Panc1 (cell line): ENCODE measurements around a stretch of chr10.

DNA sequence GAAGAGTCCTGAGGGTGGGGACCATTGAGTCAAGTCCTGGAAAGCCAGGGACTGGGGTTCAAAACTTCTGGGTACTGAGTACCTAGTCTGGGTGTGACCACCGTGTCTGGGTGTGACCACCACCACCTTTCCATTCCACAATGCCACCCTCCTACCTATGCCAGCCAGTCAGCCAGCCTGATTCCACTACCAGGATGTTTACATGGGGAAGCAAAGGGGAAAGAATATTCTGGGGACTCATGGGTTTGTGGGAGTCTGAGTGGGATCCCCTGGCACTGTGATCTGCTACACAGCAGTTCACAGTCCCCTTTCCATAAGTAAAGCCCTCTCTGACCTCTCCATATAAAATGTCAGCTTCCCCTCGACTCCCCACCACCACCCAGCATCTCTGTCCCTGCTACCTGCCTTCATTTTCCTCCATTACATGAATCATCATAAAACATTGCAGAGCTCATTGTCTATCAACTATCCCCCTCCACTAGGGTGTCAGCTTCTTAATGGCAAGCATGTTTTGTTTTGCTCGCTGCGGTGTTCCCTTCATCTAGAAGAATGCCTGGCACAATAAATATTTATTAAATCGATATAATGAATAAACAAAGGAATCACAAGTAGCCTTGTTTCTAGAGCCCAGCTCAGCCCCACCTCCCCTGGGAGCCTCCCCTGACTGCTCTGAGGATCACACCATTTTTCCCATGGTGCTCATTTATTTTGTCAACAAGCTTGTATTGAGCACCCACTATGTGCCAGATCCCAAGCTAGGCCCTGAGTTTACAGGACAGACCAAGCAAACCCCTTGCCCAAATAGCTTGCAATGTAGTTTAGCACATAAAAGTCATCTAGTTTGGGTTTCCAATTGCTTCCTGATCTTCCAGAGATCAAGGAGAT is 42.0 kb upstream of the GPAM start:
- RRBS, 2 experiments = no CpG with 5 or more reads among the region's 5 CpGs

- RRBS, 2 experiments = no CpG with 5 or more reads among the region's 6 CpGs
Observed at GRCh38 chr10:112361933-112362872, 11.7 kb upstream of the ACSL5 start.

GRCh38 chr10:112445649-112446645 is 767 bp downstream of the ZDHHC6 start:
- RRBS, 2 experiments = no CpG with 5 or more reads among the region's 16 CpGs

GRCh38 chr10:112460777-112461499 is 13.9 kb downstream of the VTI1A start:
- RRBS, 2 experiments = no CpG with 5 or more reads among the region's 3 CpGs

GRCh38 chr10:112526929-112527327 is 79.9 kb downstream of the VTI1A start:
- RRBS, 2 experiments = no CpG with 5 or more reads among the region's 10 CpGs

GRCh38 chr10:112577882-112578253 is 130.9 kb downstream of the VTI1A start:
- RRBS, 2 experiments = no CpG with 5 or more reads among the region's 8 CpGs

DNA sequence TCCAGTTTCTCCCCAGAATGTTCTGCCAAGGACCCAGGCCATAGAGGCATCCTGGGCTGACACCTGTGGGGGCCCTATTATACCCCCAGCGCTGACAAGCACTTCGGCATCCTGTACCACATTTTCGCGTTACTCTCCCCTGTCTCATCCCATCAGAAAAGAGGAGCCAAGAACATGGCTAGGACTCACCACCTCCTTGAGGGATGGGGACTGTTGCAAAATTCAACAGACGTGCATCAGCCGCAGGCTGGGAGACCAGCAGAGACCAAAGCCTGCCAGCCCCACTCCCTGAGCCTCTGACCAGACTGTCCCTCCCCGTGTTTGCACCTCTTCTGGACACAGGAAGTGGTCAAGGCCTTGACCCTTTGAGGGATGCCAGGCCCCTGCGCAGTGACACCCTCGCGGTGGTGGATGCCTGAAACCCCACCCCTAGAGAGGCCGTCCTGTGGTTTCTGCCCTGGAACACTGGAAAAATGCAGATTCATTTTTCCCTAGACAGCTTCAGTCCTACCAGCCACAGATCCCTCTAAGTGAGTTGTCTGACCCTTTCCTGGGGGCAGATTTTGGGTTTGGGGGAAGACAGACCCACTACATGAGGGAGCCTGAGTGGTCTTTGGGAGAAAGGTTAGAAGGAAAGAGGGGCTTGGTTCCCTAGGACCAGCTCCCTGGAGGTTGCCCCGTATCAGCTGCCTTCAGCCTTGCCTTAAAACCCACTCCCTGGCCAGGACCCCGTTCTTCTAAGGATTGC is 128.3 kb upstream of the TCF7L2 start:
- RRBS, 2 experiments = no CpG with 5 or more reads among the region's 13 CpGs

DNA sequence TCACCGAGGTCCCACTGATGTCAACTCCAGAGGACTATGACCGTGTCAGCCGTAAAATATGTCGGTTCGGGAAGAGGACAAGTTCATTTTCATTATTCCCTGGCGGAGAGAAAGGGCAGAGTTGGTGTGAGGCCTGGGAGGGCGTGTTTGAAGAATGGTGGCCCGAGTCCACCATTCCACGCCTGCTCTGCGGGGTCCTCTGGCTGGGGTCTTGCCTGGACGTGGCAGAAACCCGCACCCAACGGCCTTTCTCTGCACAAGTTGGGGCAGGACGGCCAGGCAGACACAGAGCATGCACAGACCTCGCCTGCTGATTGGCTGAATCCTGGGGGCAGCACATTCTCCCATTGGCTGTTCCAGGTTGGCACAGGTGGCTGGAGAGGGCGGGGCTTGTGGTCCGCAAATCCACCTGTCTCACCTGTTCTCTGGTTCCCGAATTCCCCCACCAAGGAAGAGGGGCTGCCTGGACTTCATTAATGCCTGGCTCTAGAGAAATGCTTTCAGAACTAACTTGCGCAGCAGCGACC is 105.0 kb upstream of the TCF7L2 start:
- RRBS, 2 experiments = no CpG with 5 or more reads among the region's 20 CpGs

GRCh38 chr10:112898835-112899790 is 50.9 kb upstream of the TCF7L2 start:
- RRBS, 2 experiments = no CpG with 5 or more reads among the region's 20 CpGs

- RRBS, 2 experiments = no CpG with 5 or more reads among the region's 8 CpGs
Observed at GRCh38 chr10:112959055-112960071, 9.3 kb downstream of the TCF7L2 start.

GRCh38 chr10:113027700-113028205 is 77.7 kb downstream of the TCF7L2 start:
- RRBS, 2 experiments = no CpG with 5 or more reads among the region's 9 CpGs

DNA sequence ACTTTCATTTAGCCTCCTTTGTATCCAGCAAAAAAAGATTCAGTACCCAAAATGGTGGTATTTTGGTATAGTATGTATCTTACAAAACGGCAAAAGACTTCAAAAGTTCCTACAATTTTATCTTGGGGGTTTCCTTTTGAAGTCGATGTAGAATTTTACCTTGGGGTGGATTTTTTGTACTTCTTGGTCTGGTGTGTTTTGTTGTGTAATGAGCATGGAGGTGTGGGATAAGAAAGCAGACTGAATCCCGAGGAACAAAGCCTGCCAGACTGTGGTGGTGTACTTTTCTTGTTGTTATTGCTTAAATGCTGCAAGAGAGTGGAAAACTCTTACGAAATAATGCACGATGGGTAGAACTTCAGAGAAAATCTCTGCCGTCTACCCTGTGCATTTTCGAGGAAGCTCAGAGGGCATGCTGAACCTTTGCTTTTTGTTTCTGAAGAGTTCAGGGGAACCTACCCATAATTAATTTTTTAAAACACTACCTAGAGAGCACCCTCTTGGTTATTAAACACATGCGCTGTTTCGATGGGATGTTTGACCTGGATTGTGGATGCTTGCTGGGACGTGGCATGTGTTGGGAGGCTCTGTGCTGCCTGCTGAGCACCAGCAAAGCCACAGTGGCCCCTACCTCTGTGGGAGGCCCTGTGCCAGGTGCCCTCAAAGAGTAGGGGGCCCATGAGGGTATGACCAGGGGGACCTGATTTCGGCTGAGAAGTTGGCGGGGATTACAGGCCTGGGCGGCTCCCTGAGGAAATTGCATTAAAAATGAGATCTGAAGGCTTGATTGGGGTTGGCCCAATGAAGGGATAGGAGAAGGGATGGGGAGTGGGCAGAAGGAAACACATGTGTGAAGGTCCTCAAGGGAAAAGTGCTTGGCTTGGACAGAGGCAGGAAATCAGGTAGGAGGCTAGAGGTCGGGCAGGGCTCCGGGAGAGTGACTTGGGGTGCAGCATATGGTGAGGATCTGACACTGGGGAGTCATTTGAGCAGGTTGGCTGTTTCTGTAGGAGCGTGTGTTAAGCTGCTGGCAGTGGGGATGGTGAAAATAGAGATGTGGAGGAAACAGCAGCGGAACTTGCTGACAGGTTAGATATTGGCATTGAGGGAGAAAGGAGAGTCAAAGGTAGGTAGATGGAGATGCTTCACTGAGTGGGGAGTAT is 94.2 kb downstream of the TCF7L2 start:
- RRBS, 2 experiments = no CpG with 5 or more reads among the region's 17 CpGs

GRCh38 chr10:113056722-113057137 is 106.7 kb downstream of the TCF7L2 start:
- RRBS, 2 experiments = no CpG with 5 or more reads among the region's 6 CpGs

- RRBS, 2 experiments = 9 to 62% methylated on average over 3 of the region's 22 CpGs
Observed at GRCh38 chr10:113057677-113059135, 108.2 kb downstream of the TCF7L2 start.

DNA sequence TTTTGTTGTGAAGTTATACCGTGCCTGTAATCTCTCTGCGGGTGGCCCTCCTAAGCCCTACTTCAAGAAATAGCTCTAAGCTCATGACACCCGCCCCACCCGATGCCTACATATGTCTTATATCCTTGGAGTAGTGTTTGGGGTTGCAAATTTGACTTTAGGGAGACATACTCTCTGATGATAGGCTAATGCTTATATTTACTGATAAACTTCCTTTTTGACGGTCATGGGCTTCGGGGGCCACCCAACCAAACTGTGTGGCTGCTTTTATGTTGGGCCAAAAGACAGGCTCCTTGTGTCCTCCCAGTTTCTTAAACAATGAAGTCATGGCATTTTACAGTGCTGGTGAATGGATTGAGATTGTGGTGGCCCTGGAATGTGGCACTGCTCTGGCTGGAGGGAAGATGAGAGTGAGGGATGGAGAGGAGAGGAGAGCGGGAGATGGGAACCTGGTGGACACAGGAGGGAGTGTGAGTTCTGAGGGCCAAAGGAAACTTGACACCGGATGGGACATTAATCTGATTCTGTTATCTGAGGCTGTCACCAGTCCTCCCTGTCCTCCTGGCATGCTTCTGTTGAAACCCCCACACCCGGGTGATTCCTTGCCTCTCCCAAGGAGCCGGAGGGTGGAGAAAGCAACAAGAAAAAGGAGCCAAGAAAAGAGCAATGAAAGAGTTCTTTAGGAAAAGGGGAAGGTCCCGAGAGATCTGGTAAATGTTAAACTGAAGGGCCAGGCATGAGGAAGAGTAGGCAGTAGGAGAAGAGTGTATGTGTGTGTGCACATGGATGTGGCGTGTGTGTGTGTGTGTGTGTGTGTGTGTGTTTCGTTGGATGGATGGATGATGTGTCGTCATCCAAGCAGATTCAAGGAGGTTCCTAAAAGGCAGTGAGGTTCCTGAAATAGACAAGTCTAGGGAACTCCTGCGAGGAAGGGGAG is 113.3 kb downstream of the TCF7L2 start:
- RRBS, 2 experiments = 73 to 77% methylated on average over 2 of the region's 15 CpGs

- RRBS, 2 experiments = no CpG with 5 or more reads among the region's 10 CpGs
Observed at GRCh38 chr10:113091597-113092445, 141.8 kb downstream of the TCF7L2 start.

DNA sequence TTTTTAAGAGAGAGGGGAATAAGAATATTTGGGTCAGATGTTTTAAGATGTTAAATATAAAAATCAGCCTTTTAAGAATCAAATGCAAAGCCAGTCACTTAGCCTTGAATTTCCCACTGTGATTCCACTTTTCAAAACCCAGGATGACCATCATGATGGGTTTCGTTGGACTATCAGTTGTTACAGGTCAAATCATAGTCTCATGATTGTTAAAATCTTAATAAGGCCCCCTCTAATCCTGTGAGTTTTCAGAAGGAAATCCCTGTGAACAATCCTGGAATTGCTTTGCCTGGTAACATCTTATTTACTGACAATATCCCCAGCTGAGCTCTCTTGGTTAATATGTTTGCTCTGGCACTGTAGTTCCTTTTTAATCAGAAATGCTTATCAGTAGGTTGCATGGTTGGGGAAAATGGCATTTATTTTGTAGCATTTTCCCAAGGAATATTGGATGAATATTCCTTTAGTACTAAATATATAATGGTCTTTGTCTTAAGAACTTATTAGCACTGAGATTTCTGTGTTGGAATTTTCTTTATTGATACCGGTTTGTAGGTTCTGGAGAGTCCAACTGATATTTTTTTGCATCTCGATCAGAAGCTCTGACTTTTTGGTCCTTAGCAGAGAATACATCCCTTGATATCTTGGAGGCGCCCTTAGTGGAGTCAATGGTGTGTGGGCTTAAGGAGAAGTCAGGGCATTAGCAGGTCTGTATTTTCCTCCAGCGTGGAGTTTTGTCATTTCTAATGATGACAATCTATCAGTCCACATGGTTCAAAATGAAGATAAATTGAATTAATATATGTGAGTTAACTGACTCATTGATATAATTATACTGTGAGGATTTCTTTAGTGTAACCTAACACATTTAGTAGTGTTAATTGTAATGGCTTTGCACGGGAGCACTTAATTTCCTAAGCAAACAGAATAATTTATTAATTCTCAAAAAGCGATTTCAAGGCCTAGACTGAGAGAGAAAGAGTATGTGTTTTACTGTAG is 164.1 kb downstream of the TCF7L2 start:
- RRBS, 2 experiments = no CpG with 5 or more reads among the region's 7 CpGs

DNA sequence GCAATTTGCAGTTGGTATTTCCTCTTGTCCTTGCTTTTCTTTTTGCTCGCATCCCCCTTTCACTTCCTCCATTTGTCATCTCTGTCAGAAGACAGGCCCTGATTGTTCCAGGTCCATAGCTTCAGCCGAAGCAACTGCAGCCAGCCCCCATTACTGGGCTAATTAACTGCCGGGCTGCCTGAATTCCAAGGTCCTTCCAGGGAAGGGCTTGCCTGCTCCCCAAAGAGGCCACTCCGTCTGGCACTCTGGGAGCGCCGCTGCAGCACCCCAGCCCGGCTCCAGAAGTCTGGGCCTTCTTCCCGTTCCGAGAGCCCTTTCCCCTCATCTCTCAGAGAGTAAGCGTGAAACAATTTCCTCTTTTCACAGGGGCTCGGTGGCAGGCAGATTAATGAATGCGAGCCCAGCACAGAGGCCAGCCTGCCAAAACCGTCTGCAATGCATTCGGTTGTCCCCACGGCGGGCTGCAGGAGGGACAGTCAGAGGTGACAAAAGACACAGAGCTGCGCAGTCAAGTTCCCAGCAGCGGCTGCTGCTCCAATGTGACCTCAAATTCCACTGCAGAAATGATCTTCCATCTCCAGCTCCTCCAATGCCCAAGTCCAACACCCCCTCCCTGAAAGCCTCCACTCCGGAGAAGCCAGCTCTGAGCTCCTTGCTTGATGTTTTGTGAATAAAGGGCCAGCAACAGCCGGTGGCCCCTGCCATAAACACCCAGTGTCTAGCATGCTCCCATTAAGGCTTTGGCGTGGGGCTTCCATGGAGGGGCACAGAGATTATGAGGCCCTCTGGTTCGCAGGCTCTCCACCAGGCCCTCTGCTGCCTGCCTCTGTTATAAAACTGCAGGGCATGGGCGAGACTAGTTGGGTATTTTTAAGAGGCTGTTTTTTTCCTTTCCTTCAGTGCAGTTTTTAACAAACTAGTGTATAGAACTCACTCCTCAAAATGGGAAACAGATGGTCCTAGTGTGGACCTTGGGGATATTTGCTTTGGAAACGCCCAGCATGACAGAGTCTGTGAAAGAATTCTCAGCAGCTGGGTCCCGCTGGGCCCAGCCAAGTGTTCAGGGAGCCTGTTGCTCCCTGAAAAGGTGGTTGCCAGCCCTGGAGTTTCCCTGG is 279.2 kb upstream of the HABP2 start:
- RRBS, 2 experiments = 68 to 76% methylated on average over 5 to 6 of the region's 25 CpGs

DNA sequence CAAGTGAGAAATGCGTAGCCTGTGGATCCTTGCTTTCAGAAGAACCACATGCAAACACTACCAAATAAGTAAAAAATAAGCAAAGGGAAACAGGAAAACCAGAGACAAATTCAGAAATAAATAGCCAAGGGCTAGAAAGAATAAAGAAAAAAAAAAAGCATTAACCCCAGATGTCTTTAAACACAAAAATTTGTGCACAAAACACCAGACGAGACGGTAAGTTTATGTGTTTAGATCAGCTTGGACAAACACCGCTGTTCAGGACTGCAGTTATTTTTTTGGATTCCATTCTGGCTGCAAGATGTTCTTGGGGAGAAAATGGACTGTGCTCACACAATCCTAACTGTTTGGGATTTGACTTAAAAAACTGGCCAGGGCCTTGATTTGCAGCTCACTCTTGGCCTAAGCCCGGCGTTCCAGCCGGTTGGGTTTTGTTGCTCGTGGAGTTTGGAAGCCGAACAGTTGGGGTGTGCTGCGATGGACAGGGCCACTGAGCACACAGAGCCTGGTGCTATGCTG is 168.0 kb upstream of the HABP2 start:
- RRBS, 2 experiments = no CpG with 5 or more reads among the region's 10 CpGs

DNA sequence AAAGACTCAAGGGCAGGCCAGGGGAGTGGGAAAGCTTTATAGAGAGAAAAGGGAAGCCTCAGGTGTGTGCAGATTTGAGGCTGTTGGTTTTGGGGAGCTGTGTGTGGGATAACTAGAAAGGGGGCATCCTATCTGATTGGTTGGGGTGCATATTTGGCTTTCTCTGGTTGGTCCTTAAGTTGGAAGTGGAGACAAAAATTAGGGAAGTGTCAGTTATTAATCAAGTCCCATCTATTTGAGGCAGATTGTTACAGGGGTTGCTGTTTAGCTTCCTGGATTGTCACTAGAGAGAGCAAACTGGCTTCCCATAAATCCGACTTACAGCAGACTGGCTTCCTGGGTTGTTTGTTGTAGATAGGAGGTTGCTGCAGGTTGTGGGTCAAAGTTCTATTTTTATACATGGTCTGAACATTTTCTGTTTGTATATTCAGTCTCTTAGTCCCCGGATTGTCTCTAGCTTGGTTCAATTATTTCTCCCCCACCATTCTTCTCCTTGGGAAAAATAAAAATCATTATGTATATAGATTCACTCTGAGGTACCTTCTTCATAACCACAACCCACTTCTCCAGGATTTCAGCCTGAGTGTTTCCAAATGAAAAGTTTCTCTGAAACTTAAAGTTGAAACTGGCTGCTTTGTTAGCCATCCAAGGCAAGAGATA is 106.1 kb upstream of the HABP2 start:
- RRBS, 2 experiments = no CpG with 5 or more reads among the region's 2 CpGs